ENCODE measurements around a stretch of chr4.

- RRBS, 2 experiments: no CpG with 5 or more reads among the region's 14 CpGs
Observed at GRCh38 chr4:140237407-140238268, 83.7 kb upstream of the MAML3 start.

- RRBS, 2 experiments: no CpG with 5 or more reads among the region's 4 CpGs
Observed at GRCh38 chr4:141002530-141003101, 130.7 kb downstream of the RNF150 start.

DNA sequence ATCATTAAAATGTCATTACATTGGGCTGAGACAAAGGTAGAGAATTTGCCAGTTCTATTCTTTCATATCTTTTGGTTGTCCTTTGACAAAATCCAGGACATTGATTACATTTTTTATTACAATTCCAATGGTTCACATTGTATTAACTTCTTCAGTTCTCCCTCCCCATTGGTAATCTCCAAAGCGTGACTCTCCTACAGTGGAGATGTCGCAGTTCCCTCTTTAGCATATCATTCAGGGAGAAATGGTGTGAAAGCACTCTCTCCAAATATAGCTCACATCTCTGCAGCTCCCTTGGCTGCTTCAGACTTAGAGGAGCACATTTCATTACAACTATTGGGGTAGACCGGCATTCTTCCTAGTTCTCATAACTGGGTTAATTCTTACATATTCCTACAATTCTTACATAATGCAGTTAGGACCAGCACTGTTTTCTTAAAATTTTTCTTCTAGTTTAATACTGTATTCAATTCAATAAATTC lies 25.4 kb downstream of the RNF150 start:
- RRBS, 2 experiments: no CpG with 5 or more reads among the region's 3 CpGs

- RRBS, 2 experiments: no CpG with 5 or more reads among the region's 4 CpGs
Observed at GRCh38 chr4:141349954-141350752, 129.5 kb downstream of the ZNF330 start.

GRCh38 chr4:142406731-142407659 lies 439.1 kb downstream of the INPP4B start:
- RRBS, 2 experiments: no CpG with 5 or more reads among the region's 8 CpGs

DNA sequence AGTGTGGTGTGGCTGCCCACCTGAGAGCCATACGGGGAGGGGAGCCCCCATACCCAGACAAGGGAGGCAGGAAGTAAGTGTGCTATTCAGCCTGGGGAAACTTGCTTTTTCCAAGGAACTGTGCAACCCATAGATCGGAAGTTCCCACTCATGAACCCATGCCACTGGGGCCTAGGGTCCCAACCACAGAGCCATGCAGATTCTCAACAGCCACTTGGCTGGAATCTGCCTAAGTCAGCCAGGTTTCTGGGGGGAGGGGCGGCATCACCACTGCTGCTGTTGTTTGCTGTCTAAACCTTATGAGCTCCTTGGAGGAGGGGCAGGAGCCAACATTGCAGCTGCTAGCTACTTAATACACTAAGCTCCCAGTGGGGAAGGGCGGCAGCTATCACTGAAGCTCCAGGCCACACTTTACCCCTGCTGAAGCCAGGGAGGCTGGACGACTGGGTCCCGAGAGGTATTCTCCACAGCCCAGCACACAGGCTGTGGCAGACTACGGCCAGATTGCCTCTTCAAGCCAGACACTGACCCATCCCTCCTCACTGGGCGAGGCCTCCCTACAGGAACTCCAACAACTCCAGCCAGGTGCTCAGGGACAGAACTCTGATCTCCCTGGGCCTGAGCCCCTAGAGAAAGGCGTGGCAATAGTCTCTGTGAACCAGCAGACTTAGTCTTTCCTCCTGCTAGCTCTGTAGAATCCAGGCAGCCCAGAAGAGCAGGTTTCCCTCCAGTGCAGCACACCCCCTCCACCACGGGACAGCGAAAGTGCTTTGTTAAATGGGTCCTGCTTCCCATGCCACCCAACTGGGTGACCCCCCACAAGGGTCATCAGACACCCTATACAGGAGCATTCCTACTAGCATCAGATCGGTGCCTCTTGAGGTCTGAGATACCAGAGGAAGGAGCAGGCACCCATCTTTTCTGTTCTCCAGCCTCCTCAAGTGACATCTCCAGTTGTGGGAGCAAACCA lies 410.2 kb downstream of the INPP4B start:
- RRBS, 2 experiments: no CpG with 5 or more reads among the region's 12 CpGs

DNA sequence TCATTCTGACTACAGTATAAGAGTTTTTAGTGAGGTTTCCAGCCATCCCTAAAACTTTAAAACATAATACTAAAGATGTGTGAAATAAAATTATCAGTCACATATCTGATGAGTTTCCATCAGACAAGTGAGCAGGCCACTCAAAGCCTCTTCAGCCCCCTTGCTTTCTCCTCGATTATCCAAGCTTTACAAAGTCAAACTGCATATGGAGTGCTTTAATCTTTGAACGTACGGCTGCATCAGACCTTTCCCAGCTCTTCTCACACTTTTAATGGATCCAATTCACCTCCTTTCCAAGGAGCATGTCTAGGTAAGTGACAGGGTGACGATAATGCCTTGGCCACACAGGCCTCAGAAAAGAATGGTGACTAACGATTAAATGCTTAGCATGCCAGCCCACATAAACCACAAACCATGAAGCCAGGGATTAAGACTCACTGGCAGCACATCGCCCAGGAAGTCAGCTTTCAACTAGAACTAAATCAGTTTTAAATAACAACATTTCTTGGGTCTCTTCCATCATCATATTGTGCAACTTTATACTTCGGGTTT lies 28.8 kb downstream of the INPP4B start:
- RRBS, 2 experiments: no CpG with 5 or more reads among the region's 7 CpGs

GRCh38 chr4:143100600-143100848 lies 84.2 kb upstream of the USP38 start:
- RRBS, 2 experiments: no CpG with 5 or more reads among the region's 9 CpGs

GRCh38 chr4:143344834-143345194 lies 8.1 kb downstream of the GAB1 start:
- RRBS, 2 experiments: no CpG with 5 or more reads among the region's 3 CpGs

- RRBS, 2 experiments: no CpG with 5 or more reads among the region's 7 CpGs
Observed at GRCh38 chr4:143348125-143349083, 11.7 kb downstream of the GAB1 start.

- RRBS, 2 experiments: no CpG with 5 or more reads among the region's 4 CpGs
Observed at GRCh38 chr4:143391219-143391716, 54.6 kb downstream of the GAB1 start.

DNA sequence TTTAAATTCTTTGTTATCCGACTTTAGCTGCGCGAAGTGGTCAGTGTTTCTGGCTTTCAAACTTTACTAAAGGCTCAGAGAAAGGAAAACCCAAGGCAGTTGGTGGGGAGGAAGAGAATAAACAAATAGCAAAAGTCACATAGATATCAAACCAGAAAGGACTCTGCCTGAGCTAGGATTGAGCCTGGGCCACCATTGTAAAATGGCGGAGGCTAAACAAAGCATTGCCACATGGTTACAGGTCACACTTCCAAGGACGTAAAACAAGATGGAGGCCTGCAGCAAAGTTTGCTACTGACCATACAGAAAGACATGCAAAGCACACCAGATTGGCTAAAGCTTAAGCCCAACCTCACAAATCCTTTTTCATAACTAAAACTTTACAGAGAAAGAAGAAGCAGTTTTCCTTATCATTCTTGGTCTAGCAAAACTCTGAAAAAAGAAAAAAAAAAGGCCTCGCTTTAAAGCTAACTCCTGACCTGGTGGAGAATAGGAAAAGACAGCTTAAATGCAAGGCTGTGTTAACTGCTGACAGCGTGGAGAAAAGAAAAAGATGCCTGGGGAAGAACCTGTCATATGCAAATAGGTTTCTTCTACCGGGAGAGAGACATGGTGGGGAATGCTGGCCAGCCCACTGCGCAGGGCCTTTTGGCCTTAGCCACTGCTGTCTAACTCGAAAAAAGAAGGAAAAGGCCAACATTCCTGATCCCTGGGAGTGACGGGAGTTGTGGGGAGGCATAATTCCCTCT lies 81.8 kb upstream of the SMARCA5 start:
- RRBS, 2 experiments: no CpG with 5 or more reads among the region's 11 CpGs

GRCh38 chr4:144339479-144339849 lies 198.9 kb upstream of the GYPA start:
- RRBS, 2 experiments: no CpG with 5 or more reads among the region's 6 CpGs

DNA sequence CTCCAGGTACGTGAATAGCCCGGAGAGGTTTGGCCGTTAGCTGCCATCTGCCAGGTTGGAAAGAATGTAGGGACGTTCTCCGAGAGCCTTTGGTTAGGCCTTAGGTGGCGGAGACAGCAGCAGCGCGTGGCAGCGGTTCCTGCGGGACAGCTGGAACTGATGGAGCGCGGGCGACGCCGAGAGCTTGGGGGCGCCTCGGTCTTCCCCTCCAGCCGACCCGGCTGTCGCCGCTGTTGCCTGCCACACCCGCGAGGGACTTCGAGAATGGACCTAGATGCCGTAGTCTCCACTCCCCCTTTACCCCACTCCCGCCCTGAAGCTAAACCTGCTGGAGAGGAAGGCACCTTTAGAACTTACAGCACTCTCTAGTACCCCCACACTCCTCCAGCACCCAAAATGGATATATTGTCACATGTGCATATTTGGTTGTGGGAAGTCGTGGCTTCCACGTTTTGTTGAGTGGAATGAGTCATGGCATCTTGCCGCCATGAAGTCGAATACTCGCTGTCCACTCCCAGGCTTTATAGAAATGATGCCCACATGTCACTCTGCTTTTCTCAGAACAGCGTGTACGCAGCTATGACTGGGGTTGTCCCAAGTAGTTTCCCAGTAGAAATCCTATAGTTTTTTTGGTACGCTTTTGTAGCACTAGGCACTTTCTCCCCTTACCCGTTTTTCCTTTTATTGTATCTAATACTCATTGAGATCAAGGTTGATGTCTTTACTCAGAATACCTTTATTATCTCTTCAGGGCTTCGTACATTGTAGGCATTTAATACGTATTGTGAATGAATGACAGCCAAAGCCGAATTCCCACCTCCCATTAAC lies 517 bp downstream of the ABCE1 start:
- RRBS, 2 experiments: 0% methylated on average over 2 of the region's 38 CpGs; no CpG with 5 or more reads in 1 of the 2 experiments

DNA sequence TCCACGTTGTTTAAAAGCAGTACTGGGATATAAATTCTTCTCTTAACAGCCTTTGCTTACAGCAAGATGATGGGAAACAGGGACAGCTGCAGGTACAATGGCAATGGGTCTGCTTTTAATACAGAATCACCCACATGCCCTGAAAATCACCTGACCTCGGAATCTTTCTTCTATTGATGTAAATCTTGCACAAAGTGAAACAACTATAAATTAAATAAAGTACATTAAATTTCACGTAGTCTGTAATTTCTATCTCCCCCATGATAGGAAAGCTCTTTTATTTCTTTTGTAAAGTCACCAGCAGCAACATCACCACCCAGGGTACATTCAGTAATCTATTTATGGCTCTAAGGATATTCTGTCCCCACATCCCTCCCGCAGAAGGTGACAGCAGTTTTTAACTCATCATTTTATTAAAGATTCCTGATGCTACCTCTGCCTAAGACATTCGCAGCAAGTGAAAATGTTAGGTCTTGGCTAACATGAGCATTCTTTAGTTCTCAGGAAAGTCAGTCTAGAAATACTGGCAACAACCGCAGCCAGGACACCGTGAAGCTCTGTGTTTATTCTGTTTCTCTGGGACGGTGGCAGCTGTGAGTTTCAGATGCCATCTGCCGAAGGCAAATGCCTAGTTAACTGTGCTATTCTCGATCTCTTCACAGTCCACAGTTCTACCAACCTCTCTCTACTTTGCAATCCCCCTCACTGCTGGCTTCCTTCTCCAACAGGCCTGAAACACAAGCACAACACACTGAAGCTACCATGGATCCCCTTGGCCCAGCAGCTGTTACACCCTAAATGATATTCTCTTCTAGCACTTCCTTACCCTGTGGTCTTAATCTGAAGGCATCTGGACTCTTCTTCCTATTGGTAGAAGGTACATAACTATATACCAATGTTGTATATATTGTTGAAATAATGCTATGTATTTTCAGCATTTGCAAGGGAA lies 119.0 kb downstream of the ZNF827 start:
- RRBS, 2 experiments: no CpG with 5 or more reads among the region's 10 CpGs

DNA sequence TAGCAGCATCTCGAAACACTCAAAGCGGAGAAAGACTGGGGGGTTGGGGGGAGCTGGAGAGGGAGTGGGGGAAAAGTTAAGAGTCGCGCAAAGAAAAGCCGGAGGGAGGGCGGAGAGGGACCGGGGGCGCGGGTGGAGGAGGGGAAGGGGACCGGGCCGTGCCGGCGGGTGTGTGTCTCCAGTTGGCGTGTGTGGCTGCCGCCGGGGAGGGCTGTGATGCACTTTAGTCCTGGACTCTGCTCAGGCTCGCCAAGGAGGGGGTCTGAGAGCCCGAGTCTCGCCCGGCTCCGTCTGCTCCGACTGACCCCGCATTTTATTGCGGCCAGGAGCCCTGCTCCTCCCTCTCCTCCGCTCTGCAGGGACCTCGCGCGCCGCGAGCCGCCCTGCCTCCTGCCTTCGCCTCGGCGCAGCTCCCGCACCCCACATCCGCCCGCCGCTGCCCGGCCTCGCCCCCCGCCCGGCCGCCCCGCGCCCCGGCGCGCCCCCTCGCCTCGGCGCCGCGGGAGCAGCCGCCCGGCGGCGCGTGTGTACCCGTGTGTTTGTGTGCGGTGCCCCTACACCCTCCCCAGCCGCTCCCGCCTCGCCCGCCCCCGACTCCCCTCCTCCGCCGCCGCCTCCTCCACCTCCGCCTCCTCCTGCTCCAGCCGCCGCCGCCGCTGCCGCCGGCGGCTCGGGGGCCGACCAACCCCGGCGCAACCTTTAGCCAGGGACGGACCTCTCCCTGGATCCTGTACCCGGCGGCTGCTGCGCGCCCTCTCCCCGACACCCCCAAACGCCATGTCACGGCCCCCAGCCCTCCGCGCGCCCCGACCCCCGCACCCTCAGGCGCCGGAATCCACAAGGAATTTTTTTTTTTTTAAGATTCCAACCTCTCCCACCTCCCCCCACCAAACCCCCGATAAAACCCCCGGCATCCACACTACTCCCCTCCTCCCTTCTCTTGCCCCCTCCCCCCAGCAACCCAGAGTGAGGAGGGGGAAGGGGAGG lies 1.2 kb downstream of the ZNF827 start:
- RRBS, 2 experiments: 1 to 2% methylated on average over 29 to 32 of the region's 97 CpGs

DNA sequence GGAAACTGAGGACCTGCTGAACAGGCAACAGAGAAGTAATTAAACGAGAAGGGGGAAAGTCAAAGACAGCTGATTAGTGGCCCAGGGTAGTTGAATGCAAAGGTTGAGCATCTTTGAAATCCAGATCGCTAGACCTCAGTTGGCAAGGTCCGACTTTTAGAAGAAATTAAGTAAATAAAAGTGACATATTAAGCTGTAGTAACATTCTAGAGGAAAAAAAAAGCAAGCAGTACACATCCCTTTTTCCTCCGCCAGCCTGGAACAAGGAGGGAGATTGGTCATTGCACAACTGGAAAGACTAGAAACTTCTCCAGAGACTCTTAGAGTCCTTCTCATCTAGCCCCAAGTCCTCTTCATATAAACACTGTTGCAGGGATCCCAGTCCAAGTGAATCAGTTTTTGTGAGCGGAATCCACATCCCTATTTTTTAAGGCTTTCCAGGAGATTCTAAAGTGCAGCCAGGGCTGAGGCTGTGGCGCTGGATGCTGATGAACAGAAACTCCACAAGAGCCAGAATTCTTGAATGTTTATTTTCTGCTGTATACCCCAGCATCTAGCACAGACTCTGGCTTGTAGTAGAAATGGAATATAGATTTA lies 23.7 kb downstream of the REELD1 start:
- RRBS, 2 experiments: no CpG with 5 or more reads among the region's 6 CpGs

- RRBS, 2 experiments: no CpG with 5 or more reads among the region's 19 CpGs
Observed at GRCh38 chr4:146242942-146243706, 28.8 kb downstream of the REELD1 start.

DNA sequence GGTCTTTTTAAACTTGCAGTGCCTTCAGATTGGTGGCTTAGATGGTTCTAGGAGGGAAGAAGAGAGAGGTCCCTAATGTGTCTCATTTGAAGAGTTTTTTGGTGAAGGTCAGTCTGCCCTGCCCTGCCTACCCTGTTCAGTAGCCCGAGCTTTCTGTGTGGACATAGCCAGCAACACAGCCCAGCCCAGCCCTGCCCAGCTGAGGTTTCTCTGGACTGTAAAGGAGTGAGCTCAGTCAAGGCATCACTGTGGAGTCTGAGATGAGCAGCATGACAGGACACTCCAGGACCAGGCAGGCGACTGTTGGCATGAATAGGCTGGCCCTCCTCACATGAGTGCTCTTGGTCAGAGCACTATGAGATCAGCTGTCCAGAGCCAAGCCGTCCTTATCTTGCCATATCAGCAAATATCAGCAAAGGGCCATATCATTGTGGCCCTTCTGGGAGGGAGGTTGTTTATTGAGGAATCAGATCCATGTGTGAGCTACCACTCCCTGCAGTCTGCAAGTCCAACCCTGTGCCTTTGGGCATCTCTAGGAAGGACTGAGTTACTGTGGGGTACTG lies 30.9 kb downstream of the REELD1 start:
- RRBS, 2 experiments: no CpG with 5 or more reads among the region's 3 CpGs